Bile duct (tissue), 1 donor: ENCODE measurements around the genes H2AC15 and H4C13.

DNA sequence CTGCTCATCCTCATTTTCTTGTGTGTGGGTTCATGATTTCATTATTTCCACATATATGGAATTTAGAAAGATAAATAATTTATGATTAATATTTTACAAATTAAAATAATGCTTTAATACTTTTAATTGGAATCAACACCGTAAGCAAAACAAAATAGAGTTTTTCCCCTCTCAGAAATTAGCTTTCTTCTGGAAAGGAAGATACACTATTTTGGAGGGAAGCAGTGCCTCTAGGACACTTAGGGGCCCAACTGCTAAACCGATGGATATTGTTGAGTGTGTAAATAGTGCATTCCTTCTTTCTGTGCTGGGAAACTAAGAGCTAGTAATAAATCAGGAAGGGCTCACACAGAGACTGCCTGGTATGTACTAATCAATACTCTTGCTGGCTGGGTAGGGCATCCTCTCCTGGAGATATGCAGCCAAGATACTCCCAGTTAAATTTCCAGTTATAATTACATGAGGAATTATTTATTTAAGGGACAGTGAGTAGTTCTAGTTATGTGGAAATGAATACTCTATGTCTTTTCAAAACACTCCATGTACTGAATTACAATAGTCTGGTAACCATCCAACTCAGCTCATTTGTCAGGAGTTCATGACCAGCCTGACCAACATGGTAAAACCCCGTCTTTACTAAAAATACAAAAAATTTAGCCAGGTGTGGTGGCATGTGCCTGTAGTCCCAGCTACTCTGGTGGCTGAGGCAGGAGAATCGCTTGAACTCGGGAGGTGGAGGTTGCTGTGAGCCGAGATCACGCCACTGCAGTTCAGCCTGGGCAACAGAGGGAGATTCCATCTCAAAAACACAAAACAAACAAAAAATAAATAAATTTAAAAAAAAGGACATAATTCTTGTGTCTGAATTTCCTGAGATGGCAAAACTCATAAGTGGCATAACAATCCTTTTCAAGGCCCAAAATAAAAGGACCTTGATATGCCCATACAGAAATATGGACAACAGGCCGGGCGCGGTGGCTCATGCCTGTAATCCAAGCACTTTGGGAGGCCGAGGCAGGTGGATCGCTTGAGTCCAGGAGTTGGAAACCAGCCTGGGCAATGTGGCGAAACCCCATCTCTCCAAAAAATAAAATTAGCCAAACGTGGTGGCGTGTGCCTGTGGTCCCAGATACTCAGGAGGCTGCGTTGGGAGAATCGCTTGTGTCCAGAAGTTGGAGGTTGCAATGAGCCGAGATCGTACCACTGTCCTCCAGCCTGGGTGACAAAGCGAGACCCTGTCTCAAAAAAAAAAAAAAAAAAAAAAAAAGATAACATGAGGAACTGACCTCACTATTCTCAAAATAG, 2.2 kb downstream of the H2AC14 start:
- PRO-cap, result no peak

DNA sequence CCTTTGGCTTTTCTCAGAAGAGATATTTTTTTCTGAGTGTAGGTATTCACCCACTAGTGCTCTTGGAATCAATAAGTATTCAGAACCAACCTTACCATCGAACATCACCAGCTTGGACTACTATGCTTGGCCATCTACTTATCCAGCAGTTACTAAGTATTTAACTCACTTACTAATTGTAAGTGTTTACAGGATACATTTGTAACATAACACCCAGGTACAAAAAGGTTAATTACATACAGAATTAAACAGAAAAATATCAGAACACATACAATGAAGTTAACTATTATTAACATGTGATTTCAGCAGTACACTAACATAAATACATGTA, 1.4 kb downstream of the H2AC14 start:
- PRO-cap, result no peak

- PRO-cap, result bidirectional peak, plus-strand start at chr6:27838585, minus-strand start at chr6:27838266
Measured at GRCh38 chr6:27838206-27838481, at the start of gene H2AC15. TSS of gene H2AC15 (minus strand) at chr6:27838375.

- PRO-cap, result bidirectional peak, plus-strand start at chr6:27873652, minus-strand start at chr6:27873534
Measured at GRCh38 chr6:27872985-27874227, at the start of gene H4C13. TSS of gene H4C13 (minus strand) at chr6:27873534.

- PRO-cap, result unidirectional peak, plus-strand start at chr6:27894600
Measured at GRCh38 chr6:27894275-27894849, 1.1 kb downstream of the H2BC17 start.

GRCh38 chr6:28085380-28085923, 5.1 kb downstream of the ZNF165 start:
- PRO-cap, result no peak

DNA sequence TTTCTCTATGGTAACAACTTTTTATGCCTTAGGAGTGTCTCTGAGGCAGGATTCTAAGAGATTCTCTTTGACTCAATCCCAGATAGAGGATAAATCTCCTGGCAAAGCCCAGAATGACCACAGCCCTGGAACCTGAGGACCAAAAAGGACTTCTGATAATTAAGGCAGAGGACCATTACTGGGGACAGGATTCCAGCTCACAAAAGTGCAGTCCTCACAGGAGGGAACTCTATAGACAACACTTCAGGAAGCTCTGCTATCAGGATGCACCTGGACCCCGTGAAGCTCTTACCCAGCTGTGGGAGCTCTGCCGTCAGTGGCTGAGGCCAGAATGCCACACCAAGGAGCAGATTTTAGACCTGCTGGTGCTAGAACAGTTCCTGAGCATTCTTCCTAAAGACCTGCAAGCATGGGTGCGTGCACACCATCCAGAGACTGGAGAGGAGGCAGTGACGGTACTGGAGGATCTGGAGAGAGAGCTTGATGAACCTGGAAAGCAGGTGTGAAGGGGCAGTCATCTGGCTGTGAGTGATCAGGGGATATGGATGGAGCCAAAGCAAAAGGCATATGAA, 1.0 kb downstream of the ZSCAN16 start:
- PRO-cap, result no peak

DNA sequence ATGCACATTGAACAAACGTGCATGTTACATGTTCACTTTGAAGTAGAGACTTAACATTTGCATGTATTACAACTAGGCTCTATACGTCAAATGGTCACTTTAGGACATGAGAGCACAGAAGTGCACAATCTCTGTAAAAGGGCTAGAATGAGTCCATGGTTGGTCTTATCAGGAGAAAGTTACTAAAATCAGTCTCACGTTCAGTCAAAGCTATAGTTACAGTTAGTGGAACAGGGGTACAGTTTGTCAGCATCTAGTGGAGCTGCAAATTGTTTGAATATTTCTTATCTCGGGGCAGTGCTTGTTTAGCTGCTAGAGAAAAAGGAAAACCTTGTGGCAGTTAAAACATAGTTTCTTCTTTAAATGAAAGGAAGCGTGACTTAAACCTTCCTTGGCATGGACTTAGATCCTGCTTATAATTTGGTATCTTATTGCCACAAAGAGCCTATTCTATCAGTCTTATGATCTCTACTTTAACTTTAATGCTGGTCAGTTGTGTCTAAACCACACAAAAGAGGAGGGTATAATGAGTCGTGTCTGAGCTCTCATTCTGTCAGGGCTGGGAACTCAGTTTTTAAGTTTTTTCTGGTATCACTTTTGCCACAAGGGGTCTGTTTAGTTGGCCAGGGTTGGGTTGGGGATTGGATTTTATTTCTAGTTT, 4.5 kb upstream of the ZSCAN9 start:
- PRO-cap, result no peak

GRCh38 chr6:28356514-28356888, 6.8 kb downstream of the ZKSCAN3 start:
- PRO-cap, result no peak

GRCh38 chr6:28394550-28395088, 4.9 kb downstream of the ZSCAN12 start:
- PRO-cap, result no peak

DNA sequence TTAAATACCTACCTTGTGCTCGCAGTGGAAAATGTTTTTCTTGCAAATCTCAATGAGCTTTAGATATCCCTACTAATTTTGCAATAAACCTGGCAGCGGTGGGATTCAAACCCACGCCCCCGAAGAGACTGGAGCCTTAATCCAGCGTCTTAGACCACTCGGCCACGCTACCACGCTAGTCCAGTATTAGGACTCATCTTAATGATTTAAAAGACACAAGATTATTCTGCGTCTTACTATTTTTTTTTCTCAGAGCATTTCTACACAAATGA, 35.2 kb upstream of the ZSCAN23 start:
- PRO-cap, result no peak

DNA sequence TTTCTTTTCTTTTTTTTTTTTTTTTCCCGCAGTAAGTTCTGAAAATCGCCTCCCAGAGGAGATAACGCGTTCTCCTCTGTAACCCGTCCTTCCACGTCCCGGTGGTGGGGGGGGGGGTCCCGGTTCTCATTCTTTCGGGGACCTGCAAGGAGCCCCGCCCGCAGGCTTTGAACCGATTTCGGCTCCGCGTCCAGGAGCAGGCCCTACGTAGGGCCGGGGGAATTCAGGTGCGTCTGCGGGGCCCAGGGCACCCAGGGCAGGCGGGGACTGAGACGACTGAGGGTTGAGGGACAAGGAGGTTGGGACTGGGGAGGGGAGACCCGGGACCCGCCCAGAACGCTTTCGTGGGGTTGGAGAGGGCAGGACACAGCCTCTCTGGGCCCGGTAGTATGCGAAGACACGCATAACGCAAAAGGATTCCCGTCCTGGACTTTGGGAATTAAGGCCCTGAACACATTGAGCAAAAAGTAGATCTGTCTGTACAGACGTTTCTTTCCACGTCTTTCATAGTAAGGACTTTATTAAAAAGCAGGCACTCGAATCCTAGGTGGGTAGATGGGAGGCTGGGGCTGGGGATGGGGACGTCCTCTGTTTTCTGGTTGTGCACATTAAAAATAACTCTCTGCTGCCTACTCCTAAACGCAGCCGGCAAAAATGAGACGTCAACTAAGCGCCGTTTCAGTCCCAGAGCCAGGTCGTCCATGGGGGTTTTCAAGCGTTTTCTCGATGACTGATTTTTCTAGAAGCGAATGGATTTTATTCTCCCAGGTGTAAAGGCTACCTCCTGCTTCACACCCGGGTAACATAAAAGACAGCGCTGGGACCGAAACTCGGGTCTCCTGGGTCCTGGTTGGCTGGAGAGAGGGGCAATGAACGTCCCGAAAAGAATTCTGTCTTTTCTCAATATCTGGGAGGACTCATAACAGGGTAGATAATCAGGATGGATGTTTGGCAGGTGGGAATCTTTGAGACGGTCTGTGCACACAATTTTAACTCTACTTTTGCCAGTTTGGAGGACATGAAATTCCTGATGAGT, 25.5 kb downstream of the GPX6 start:
- PRO-cap, result bidirectional peak, plus-strand start at position 199 of the sequence, minus-strand start at position 200 of the sequence; bidirectional peak, plus-strand start at position 372 of the sequence, minus-strand start at position 269 of the sequence; unidirectional peak, minus-strand start at position 598 of the sequence

GRCh38 chr6:28658050-28659015, 71.2 kb upstream of the SCAND3 start:
- PRO-cap, result unidirectional peak, minus-strand start at chr6:28658313

GRCh38 chr6:28789373-28790163, 134.2 kb downstream of the TRIM27 start:
- PRO-cap, result no peak

DNA sequence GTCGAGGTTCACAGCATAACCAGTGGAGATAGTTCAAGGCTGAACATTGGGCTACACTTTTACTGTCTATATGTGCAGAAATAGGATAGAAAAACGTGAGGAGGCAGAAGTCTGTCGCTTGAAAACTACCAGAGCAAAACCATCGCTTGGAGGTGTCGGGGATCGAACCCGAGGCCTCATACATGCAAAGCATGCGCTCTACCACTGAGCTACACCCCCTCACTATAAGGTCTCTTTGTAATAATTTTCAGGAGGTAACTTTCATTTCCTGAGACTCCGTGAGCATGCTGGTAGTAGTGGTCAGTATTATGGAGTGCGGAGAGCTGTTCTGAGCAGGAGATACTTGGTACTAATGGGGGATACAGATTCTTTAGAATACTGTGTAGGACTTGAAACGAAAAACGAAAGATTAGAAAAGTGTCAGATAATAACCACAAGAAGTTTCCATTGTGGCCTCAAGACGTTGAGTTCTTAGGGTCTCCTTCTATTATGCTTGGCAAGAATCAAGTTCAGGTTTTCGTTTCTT, 106.6 kb downstream of the TRIM27 start:
- PRO-cap, result no peak

DNA sequence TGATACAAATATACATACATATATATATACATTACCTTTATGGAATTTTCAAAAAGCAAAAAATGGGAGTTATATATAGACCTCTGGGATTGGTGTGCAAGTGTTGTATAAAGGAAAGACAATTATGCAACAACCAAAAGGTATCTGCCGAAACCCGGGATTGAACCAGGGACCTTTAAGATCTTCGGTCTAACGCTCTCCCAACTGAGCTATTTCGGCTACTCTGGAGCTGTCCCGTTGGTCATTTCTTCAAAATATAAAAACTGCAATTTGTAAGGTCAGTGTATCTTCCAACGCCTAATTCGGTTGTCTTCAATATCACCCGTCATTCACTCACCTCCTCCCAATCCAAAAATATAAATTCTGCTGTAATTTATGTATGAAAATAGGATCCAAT, 100.6 kb downstream of the TRIM27 start:
- PRO-cap, result no peak

DNA sequence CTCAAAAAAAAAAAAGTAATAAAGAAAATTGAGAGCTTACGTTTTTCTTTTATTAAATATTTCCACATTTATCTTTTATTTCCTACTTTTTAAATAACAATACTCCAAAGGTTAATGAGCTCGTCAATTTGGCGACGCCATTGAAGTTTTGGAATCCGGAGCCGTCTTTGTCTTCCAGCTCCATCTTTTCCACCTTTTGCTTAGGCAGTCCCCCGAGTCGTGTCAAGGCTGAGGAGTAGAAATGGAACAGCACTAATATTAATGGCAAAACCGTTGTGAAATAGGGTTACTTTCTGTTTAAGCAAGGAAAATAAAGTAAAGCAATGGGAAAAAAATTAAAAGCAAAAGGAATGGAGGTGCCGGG, 85.7 kb downstream of the TRIM27 start:
- PRO-cap, result no peak

DNA sequence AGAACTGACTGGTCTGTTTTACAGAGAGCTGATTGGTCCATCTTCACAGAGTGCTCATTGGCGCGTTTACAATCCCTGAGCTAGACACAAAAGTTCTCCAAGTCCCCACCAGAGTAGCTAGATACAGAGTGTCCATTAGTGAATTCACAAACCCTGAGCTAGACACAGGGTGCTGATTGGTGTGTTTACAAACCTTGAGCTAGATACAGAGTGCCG, 57.9 kb downstream of the TRIM27 start:
- PRO-cap, result no peak

GRCh38 chr6:28897392-28897817, 26.4 kb downstream of the TRIM27 start:
- PRO-cap, result no peak

- PRO-cap, result no peak
Measured at GRCh38 chr6:28922643-28922800, 1.3 kb downstream of the TRIM27 start.